Fibroblast of villous mesenchyme (primary cell): ENCODE data around the gene TNK2.

GRCh38 chr3:194740822-194741728 is 55.4 kb downstream of the FAM43A start:
- CAGE, long polyA plus RNA, result no peak

DNA sequence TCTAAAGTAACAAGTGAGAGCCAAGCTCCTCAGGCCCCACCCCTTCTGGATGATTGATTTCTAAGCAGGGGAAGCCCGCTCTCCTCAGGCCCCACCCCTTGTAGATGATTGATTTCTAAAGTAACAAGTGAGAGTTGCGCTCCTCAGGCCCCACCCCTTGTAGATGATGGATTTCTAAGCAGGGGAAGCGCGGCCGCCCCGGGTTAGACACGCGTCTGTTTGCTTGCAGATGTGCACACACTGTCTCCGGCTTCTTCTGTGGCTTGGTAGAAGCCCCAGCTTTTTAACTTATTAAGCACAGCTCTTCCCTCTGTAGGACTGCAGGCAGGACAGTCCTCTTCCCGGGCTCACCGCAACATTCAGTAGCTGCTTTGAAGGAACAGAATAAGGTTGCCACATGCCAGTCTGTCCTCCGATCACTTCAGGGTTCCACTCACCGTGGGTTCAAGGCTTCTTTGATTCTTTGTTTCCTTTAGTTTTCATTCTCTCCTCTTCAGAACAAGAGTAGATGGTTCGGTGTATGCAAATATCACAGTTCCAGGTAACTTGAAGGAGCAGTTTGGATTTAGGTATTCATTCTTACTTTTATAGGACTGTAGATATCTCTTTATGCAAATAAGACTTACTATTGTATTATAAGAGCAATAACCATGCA is 83.7 kb downstream of the FAM43A start:
- CAGE, long polyA plus RNA, result no peak

DNA sequence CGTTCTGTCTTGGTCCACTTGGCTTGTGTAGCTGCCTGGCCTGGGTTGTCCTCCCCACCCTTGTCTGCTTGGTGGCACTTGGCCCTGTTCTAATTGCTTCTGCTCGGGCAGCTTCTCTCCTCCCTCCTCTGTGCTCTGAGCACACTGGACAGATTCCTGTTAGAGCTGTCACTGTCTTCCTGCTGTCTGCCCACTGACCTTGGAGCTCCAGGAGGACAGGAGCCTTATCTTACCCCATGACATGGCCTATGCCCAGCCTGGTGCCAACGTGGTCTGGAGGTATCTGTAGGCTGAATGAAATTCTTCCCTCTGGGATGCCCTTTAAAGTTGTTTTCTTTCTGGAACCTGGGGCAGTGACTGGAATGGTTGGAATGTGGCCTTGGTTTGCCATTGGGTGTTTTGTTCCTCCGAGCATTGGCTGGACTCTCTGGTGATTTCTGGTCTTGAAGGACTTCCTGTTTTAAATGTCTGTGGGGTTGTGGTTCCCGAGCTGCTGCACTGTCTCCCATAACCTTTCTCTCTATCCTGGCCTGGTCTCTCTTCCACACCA is 94.1 kb downstream of the FAM43A start:
- CAGE, long polyA plus RNA, result no peak

GRCh38 chr3:194976864-194977288 is 291.2 kb downstream of the FAM43A start:
- CAGE, long polyA plus RNA, result no peak

GRCh38 chr3:195028858-195029402 is 242.0 kb downstream of the XXYLT1 start:
- CAGE, long polyA plus RNA, result no peak

- CAGE, long polyA plus RNA, result no peak
Measured at GRCh38 chr3:195030785-195031554, 240.0 kb downstream of the XXYLT1 start.

- CAGE, long polyA plus RNA, result no peak
Measured at GRCh38 chr3:195178018-195178880, 92.7 kb downstream of the XXYLT1 start.

GRCh38 chr3:195179628-195180071 is 91.3 kb downstream of the XXYLT1 start:
- CAGE, long polyA plus RNA, result no peak

GRCh38 chr3:195563652-195563851 is 20.2 kb downstream of the APOD start:
- CAGE, long polyA plus RNA, result no peak

- CAGE, long polyA plus RNA, result no peak
Measured at GRCh38 chr3:195612175-195612701, 28.5 kb upstream of the APOD start.

- CAGE, long polyA plus RNA, result no peak
Measured at GRCh38 chr3:195801636-195802723, 9.7 kb downstream of the MUC4 start.

GRCh38 chr3:195807599-195808309 is 4.0 kb downstream of the MUC4 start:
- CAGE, long polyA plus RNA, result no peak

GRCh38 chr3:195849673-195850050 is 37.9 kb upstream of the MUC4 start:
- CAGE, long polyA plus RNA, result no peak

- CAGE, long polyA plus RNA, result no peak
Measured at GRCh38 chr3:195895782-195896361, 12.5 kb downstream of the TNK2 start.

GRCh38 chr3:195898355-195898810 is 10.0 kb downstream of the TNK2 start:
- CAGE, long polyA plus RNA, result no peak

GRCh38 chr3:195907600-195908758 is at the start of gene TNK2:
Gene TNK2, minus strand, starts transcription at chr3:195908551.
- CAGE, long polyA plus RNA, result no peak

DNA sequence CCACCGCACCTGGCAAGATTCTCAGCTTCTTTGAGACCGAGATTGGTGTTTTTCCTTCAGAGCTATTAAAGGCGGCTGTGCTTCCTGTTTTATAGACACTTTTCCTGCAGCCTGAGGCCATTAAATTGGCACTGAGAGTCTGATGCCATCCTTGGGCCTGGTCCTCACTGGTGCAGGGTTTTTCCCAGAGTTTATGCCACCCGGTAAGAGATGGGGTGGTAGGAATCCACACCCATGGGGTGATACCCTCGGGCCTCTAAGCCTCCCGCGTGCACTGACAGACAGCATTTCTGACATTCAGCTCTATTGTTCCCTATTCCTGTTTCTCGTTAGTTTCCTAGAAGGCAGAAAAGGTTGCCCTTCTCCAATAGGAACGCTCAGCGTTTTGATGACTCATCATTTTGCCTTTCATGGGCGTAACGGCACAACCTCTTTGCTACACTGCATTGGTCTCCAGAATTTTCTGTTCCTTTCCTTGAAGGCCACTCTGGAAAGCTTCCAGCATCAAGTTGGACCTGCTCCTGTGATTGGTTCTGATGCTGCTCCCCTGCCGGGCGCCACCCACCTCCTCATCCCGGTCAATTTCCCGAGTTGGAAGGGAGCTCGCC is 12.9 kb upstream of the TNK2 start:
- CAGE, long polyA plus RNA, result no peak

DNA sequence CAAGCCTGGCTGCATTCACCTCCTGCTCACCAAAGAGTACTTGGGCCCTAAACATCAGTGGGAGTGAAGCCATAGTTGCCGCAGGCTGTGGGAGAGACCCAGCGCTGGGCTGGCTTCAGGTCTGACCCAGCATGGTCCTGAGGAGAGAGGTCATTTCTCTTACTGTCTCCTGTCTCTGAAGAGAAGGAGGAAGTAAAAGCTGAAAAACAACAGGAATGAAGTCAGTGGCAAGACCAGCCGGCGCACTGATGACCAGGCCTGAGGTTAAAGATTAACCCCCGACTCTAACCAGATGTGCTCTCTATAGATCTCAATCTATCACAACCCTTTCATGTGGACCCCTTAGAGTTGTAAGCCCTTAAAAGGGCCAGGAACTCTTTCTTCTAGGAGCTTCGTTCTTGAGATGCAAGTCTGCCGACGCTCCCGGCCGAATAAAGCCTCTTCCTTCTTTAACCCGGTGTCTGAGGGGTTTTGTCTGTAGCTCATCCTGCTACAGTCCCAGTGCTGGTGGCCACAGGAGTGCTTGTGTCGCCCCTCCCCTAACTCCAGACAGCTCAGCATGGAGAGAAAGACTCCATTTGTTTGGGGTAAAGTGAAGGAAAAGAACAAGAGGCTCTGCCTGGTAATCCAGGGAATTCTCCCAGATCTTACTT is 24.8 kb upstream of the TNK2 start:
- CAGE, long polyA plus RNA, result no peak

DNA sequence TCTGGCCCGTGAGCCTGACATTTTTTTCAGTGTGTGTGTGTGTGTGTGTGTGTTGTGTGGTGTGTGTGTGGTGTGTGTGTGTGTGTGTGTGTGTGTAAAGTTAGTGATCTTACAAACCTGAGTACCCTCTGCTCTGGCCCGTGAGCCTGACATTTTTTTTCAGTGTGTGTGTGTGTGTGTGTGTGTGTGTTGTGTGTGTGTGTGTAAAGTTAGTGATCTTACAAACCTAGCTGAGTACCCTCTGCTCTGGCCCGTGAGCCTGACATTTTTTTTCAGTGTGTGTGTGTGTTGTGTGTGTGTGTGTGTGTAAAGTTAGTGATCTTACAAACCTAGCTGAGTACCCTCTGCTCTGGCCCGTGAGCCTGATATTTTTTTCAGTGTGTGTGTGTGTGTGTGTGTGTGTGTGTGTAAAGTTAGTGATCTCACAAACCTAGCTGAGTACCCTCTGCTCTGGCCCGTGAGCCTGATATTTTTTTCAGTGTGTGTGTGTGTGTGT is 999 bp downstream of the DYNLT2B start:
- CAGE, long polyA plus RNA, result no peak

DNA sequence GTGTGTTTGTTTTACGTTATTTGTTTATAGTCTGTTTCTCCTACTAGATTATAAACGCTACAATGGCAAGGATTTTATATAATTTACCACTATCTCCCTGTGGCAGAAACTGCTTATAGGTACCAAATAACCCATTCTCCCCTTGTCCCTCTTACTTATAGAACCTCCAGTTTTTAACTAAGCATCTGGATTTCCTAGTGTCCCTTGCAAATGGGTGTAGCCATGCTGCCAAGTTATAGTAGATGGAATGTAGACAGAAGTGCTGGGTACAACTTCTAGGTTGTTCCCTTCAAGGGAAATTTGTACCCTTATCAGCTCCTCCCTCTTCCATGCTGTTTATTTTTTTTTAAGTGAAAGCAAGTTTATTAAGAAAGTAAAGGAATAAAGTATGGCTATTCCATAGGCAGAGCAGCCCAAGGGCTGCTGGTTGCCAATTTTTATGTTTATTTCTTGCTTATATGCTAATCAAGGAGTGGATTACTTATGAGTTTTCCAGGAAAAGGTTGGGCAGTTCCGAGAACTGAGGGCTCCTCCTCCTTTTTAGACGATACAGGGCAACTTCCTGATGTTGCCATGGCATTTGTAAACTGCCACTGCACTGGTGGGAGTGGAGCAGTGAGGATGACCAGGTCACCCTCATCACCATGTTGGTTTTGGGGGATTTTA is 40.0 kb upstream of the TM4SF19 start:
- CAGE, long polyA plus RNA, result no peak